ENCODE data around the genes ALDOA, BOLA2B, ZNF771 and FBRS.

DNA sequence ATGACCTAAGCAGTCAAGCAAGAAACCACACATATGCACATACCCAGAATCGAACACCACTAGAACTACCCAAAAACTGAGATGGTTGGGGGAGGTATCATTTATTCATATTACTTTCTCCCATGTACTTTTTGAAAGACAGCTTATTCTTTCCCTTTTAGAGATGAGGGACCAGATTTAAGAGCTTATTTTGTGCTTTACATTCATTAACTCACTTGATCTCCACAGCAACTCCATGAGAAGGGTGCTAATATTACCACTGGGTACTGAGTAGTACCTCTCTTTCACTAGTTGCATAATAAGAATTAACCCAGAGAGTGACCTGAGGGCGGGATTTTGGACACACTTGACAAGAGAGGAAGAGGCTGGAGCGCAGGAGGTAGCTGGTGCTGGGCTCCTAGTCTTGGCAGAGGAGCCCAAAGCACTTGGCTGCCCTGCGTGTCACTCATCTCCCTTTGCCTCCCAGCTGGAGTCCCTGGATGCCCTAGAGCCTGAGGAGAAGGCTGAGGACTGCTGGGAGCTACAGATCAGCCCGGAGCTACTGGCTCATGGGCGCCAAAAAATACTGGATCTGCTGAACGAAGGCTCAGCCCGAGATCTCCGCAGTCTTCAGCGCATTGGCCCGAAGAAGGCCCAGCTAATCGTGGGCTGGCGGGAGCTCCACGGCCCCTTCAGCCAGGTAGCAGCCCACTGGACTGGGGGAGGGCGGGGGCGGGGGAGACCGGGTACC is 1.8 kb upstream of the MAZ start:
- CAGE, long polyA plus RNA, result no peak
- RRBS, result no CpG with 5 or more reads among the region's 17 CpGs

DNA sequence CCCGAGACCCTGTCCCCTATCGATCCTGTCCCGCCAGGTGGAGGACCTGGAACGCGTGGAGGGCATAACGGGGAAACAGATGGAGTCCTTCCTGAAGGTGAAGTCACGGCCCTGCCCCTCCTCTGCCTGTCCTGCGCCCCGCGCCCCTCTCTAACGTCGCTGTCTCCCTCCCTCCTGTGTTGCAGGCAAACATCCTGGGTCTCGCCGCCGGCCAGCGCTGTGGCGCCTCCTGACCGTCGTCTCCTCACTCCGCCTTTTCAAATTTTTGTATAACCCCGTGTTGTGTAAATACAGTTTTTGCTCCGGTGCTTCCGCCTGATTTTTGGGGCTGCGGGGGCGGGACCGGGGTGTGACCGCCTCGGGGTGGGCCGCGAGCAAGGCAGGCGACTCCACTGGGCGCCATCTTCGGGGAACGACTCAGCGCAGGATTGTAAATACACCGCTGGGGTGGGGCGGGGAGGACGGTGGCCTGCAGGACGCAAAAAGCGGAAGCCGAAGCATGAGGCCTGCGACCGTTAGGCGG is 1.2 kb upstream of the MAZ start:
- CAGE, long polyA plus RNA, result no peak
- RRBS, result 1% methylated on average over 7 of the region's 44 CpGs

GRCh38 chr16:29809848-29809959 is 2.3 kb upstream of the PRRT2 start:
- CAGE, long polyA plus RNA, result no peak
- RRBS, result no CpG with 5 or more reads among the region's 1 CpG

GRCh38 chr16:29811400-29811753 is 616 bp upstream of the PRRT2 start:
- CAGE, long polyA plus RNA, result no peak
- RRBS, result no CpG with 5 or more reads among the region's 17 CpGs

DNA sequence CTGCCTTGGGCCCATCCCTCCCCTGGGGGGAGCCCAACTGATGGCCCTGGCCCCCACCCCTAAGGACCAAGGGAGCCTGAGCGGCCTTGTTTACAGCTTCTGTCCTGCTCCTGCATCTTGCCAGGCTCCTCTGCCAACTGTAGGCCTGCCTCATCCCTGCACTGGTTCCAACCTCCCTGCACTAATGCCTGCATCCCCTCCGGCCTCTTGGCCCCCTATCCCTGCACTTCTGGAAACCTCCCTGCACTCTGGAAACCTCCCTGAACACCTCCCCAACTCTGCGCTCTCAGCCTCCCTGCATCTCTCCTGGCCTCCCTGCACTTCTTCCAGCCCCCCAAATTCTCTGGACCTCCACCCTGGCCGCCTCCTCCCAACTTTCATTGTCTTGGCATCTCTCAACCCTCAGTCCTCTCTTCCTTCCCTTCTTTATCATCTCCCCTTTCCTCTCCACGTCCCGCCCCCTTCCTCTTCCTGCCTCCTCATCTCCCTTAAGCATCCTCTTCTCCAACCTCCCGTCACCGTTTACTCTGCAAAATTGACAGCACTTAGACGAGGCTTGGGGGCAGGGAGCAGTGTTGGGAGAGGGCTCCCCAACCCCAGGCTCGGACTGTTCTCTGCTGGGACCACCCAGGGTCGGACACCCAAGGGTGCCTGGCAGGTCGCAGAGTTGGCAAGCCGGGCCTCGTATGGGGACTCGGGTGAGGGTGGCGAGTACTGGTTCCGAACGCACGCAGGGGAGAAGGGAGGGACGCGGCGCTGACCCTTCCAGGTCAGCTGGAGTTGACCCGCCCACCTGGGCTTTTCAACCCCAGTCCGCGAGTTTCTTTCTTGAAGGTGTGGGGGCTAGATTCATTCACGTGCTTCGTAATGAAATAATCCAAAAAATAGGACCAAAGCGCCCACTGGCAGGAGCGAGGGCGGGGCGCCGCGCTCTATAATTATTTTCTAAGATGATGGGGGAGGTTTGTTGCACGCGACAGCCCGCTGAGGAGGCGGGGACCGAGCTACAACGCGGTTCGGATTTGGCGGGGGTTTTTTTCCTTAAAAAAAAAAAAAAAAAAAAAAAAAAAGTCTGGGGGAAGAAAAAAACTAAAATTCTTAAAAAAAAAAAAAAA is 913 bp upstream of the PAGR1 start:
- CAGE, long polyA plus RNA, result no peak
- RRBS, result no CpG with 5 or more reads among the region's 42 CpGs

DNA sequence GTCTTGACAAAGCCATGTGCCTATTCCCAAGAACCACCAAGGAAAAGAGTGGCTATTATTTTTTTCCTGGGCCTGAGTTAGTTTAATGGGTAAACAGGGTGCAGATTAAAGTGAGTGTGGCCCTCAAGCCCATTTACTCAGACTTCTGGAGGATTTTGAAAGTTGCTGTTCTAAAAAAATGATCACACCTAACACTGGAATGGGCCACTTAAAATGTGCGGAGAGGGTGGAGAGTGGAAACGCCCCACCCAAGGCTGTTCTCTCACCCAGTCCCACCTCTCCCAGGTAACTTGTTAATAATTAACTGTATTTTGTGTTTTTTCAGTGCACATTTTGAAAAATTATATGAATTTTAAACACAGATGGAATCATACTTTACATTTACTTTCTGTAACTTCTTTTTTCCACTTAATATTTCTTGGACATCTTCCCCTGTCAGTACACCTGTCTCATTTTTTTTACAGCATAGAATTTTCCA is 5.4 kb downstream of the HIRIP3 start:
- CAGE, long polyA plus RNA, result no peak
- RRBS, result no CpG with 5 or more reads among the region's 2 CpGs

DNA sequence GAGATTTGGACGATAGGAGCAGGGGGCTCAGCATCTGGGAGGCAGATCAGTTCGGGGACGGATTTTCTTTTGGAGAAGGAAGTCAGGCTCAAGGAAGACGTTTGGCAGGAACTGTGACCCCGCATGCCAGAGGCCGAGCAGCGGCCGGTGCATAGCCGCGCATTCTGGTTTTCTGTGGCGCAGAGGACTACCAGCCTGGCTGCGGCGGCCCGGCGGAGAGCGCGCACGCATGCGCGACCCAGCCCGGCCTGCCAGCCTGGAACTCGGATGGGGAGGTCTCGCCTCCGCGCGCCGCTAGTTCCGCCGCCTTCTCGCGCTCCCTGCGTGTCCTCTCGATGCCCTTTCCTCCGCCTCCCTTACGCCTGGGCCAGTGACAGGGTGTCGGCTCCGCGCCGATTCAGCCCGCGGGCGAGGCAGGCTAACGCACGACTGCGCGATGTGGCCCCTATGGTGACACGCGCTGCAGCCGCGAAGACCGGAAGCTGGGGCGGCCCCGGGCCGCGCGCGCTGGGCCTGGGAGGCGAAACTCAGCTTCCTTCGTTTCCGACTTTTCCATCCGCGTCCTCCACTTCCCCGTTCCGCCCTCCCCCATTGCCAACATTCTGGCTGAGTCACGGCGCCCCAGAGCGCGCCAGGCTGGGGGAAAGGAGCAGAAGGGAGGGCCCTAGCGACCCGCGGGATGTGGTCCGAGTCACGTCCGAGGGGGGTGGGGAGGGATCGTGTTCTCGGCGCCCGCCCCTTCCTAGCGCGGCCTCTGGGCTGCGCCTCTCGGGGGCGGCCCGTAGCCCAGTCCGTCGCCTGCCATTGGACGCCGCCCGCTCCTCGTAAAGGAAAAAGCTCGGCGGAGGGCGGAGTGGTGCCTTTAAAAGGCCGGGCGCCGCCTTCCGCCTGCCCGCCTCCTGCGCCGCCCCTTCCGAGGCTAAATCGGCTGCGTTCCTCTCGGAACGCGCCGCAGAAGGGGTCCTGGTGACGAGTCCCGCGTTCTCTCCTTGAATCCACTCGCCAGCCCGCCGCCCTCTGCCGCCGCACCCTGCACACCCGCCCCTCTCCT is at the start of gene ALDOA:
TSS of gene ALDOA (plus strand) at position 891 of the 1,051 bp plus-strand sequence.
- CAGE, long polyA plus RNA, result start-site peak on the plus strand centred at position 932 of the sequence, 82 bp wide, 3,799 and 3,175 reads in 2 replicates
- RRBS, result 2% methylated on average over 7 of the region's 116 CpGs

GRCh38 chr16:30185092-30185478 is 1.7 kb downstream of the CORO1A start:
- CAGE, long polyA plus RNA, result no peak
- RRBS, result 84% methylated on average over 5 of the region's 10 CpGs

DNA sequence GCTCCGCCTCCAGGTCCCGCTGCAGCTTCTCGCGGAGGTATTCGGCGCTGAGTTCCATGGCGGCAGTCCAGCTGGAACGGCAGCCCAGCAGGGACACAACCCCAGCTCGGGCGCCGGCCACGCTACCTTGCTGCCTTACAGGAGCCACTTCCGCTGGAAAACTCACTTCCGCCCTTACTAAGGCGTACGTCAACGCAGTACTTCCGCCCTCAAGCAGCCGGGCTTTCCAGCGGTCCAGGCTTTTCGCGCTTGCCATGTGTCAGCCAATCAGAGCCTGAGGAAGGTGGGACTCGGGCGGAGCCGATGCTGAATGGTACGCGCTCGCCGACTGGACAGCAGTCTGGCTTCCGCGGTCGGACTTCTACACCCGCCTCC is at the start of gene BOLA2B:
TSS of gene BOLA2B (minus strand) at position 129 of the 375 bp plus-strand sequence.
- CAGE, long polyA plus RNA, result no peak
- RRBS, result no CpG with 5 or more reads among the region's 33 CpGs

GRCh38 chr16:30276191-30276561 is 27.9 kb upstream of the NPIPB13 start:
- CAGE, long polyA plus RNA, result no peak
- RRBS, result no CpG with 5 or more reads among the region's 2 CpGs

GRCh38 chr16:30335626-30336595 is 19.2 kb downstream of the CD2BP2 start:
- CAGE, long polyA plus RNA, result no peak
- RRBS, result 0% methylated on average over 1 of the region's 22 CpGs

GRCh38 chr16:30354312-30354846 is 729 bp downstream of the CD2BP2 start:
- CAGE, long polyA plus RNA, result no peak
- RRBS, result no CpG with 5 or more reads among the region's 13 CpGs

DNA sequence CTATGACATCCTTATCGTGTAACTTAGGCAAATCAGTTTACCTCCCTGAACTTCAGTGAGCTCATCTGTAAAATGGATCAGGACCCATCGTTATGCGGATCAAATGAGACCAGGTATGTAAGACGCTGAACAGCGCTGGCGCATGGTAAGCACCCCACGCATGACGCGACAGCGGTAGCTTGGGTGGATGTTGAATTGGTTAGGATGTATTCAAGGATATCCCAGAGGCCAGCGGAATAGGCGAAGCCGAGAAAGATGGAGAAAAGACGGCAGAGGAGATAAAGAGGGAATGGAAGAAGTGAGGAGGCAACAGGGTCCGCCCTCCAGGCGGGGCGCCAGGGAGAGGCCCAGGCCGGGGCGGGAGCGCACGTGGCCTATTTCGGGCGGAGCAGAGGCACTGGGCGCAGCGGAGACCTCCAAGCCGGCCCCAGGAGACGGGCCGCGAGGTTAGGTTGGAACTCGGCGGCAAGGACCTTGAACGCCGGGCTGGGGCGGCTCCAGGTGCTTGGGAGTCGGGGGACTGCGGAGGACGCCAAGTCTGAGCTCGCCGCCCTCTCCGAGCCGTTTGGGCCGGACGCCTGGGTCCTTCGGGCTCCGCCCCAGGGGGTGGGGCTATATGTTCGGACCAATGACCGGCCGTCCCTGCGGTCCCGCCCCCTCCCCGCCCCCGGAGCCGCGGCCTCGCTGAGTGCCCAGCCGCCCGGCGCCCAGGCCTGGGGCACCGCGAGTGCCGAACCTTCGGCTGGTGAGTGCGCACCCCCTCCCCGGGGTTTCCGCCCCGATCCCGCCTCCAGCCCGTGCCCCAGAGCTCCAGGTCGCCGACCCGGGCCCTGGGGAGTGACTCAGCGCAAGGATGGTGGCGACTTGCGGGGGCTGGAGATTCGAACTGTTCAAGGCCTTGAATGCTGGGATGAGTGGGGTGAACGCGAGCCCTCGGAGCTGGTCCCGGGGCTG is at the start of gene ZNF771:
TSS of gene ZNF771 (plus strand) at position 687 of the 954 bp plus-strand sequence.
- CAGE, long polyA plus RNA, result no peak
- RRBS, result 1% methylated on average over 48 of the region's 79 CpGs

DNA sequence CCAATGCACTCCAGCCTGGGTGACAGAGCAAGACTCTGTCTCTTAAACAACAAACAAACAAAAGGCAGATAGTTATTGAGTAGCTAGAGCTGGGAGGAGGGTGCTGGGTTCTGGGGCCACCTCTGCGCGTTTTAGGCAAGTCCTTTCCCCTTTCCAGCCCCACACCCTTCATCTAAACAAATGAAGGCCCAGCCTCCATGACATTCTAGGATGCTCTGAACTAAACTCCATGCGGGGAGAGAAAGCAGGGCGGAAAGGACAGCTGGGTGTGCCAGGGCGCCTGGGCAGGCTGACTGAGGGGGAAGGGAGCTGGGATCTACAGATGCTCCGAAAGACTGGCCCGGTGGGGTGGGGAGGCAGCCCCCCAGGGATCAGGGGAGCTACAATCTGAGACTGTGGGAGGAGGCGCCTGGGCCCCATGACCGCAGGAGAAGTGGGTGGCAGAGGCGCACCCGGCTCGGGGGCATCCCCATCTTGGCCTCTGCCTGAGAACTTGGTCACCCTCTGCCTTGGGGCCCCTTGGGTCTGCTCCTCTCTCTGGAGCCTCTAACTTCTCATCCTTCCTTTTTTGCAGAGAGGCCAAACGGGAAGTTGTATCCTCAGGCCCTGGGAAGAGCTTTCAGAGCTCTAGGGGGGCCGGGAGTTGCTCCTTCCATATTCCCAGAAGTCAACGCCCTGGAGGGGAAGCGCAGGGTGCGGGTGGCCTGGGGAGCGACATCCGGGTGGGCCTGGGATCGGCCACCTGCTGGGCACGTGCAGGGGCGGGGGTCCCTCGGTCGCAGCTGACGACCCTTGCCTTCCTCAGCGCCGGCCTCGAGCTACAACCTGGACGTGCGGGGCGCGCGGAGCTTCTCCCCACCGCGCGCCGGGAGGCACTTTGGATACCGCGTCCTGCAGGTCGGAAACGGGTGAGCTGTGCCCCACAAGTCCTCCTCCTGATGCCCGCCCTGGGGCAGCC is 1.1 kb downstream of the ITGAL start:
- CAGE, long polyA plus RNA, result no peak
- RRBS, result 14% methylated on average over 23 of the region's 42 CpGs

GRCh38 chr16:30533489-30534146 is 1.0 kb downstream of the ZNF747 start:
- CAGE, long polyA plus RNA, result no peak
- RRBS, result 16% methylated on average over 4 of the region's 21 CpGs

- CAGE, long polyA plus RNA, result no peak
- RRBS, result no CpG with 5 or more reads among the region's 16 CpGs
Observed at GRCh38 chr16:30535682-30536383, 1.2 kb upstream of the ZNF747 start.

- CAGE, long polyA plus RNA, result no peak
- RRBS, result 77% methylated on average over 5 of the region's 6 CpGs
Observed at GRCh38 chr16:30570280-30570596, 1.3 kb downstream of the ZNF688 start.

- CAGE, long polyA plus RNA, result no peak
- RRBS, result no CpG with 5 or more reads among the region's 3 CpGs
Observed at GRCh38 chr16:30602884-30603572, 7.2 kb downstream of the ZNF689 start.

DNA sequence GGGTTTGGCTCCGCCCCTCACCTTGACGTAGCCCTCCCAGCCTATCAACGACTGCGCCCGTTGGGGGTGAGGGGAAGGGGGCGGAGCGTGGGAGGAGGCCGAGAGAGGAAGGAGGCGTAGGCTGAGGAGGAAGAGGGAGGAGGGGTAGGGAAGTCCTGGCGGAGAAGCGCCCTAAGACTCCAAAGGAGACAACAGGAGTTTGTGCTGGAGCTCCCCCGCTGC is at the start of gene FBRS:
TSS of gene FBRS (plus strand) at position 101 of the 222 bp plus-strand sequence.
- CAGE, long polyA plus RNA, result no peak
- RRBS, result no CpG with 5 or more reads among the region's 12 CpGs

DNA sequence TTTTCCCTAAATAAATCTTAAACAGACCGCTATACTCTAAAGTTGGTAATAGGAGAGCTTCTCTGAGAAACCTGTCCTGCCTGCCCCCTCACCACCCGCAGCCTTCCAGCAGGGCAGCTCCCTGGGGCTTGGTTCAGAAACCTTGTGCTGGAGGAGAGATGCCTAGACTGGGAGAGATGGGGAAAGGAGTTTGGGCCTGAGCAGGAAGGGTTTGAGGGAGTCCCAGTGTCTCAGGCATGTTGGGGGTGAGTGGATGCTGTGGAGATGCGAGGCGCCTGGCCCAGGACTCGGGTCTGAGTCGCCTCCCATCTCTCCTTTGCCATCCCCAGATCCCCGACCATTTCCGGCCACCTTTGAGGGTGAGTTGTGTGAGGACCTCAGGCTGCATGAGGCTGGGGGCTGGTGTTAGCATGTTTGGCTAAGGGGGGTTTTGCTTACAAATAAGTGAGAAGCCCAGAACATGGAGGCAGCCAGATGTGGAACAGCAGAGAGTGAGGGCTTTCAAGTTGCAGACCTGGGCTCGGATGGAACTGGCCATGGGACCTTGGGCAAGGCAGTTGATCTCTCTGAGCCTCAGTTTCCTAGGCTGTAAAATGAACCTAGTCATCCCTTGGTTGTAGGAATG is 8.1 kb downstream of the FBRS start:
- CAGE, long polyA plus RNA, result no peak
- RRBS, result no CpG with 5 or more reads among the region's 9 CpGs

All from BJ (cell line).